ENCODE measurements around the genes NDUFA2 and PCDHB13.

DNA sequence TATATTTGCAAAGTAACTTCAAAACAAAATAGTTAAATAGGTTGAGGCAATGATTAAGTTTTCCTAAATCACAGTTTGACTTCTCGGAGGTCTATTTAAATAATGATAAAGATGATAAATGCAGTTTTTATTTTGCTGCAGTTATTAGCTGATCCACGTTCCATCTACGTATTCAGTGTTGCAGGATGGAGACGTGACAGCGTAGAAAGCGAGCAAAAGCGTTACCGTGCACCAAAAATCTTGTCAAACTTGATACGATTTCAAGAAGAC lies 7.2 kb upstream of the PURA start:
- PRO-cap, result no peak

DNA sequence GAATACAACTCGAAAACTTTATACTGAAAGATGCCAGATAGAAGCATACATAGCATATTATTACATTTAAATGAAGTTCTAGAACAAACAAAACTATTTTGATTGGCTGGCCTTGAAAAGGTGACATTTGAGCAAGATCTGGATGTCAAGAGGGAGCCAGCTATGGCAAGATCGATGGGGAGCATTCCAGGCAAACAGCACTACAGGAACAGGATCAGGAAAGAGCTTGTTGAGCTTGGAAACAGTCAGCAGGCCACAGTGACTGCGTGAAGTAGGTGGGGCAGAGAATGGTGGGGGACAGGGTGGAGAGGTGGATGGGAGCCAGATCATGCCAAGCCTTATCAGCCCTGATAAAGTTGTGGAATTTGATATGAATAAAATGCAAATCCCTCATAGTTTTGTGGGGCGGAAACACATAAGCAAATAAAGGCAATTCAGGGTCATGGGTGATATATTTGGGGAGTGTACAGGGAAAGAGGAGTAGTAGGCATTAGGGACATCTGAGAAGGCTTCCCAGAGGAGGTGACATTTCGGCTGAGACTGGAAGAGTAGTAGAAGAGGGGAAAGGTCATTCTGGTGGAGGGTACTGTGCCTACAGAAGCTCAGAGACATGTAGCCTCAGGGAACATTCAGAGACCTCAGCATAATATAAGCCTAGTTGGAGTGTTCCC lies 9.9 kb upstream of the CYSTM1 start:
- PRO-cap, result no peak

GRCh38 chr5:140165664-140166195 lies 9.3 kb upstream of the CYSTM1 start:
- PRO-cap, result no peak

DNA sequence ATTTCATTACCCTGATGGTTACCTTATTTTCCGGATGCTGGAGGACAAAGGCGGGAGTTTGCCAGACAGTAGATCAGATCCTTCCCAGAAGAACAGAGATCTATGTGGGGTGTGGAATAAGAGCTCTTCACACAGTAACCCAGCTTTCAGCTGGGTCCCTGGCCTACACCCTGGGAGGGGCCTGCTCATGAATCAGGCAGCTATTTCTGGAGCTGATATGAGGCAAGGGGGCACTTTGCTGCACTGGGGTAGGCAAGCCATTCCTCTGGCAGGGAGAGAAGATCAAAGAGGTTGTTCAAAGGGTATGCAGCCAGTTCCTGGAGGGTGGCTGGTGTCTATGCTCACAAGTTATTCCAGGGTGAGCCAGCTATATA lies 48.6 kb downstream of the CYSTM1 start:
- PRO-cap, result no peak

- PRO-cap, result no peak
Observed at GRCh38 chr5:140293388-140293804, 9.5 kb downstream of the PFDN1 start.

DNA sequence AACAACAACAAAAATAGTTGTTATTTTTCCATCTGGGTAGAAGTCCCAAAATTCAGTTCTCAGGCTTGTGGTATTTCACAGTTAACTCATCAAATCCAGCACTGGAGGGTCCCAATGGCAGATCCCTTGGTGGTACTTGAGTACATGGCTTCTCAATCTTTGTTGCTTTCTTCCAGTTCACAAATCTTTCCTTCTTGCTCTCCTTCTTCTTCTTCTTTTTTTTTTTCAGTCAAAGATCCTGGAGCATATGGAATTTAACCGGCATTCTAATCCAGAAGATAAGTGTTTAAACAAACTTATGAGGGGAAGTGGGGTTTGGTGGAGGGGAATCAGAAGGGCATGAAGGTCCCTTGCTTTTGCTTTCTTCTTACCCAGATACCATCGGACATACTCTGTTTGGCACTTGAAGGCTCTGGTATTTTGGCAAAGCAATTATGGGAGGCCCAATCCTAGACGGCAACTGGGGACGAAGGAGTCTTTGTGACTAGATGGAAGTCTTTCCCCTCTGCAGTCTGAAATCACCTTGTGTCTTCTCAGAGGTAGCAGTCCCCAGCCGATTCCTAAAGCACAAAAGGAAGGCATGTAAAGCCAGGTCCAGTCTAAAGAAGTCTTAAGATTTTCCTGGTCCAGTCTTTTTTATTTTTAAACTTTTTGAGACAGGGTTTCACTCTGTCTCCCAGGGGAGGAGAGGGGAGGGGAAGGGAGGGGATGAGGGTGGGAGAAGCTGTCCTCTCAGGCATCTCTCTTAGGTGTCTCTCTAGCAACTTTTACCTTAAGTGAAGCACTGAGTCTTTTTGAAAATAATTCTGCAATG lies 12.5 kb downstream of the HBEGF start:
- PRO-cap, result no peak

GRCh38 chr5:140342179-140343332 lies 3.8 kb downstream of the HBEGF start:
- PRO-cap, result no peak

GRCh38 chr5:140400505-140401195 lies 983 bp upstream of the ANKHD1 start:
- PRO-cap, result bidirectional peak, plus-strand start at chr5:140400679, minus-strand start at chr5:140400694; bidirectional peak, plus-strand start at chr5:140401241, minus-strand start at chr5:140401078

- PRO-cap, result bidirectional peak, plus-strand start at chr5:140402630, minus-strand start at chr5:140402528
Observed at GRCh38 chr5:140402395-140403017, 873 bp downstream of the ANKHD1 start.

DNA sequence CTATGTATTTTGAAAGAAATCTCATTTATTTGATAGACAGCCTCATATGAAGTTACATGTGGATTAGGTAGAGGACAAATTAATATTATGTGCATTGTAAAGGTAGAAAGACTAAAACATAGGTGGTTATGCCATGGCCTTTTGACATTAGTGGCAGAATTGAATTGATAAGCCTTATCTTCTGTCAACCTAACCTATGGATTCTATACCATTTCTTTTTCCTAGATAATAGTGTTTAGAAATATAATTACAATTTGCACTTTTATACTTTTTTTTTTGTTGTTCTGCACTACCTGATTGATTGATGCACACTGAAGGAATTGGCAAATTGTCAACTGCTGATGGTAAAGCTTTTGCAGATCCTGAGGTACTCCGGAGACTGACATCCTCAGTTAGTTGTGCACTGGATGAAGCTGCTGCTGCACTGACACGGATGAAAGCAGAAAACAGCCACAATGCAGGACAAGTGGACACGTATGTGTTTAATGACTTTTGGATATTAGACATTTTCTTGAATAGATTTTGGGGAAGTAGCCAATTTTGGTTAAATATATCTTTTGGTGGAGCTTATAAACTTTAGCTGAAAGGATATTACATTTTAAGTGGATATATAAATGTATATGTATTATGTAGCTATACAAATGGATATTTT lies 36.6 kb downstream of the ANKHD1 start:
- PRO-cap, result no peak

- PRO-cap, result no peak
Observed at GRCh38 chr5:140451749-140452302, 50.2 kb downstream of the ANKHD1 start.

GRCh38 chr5:140452869-140453271 lies 51.2 kb downstream of the ANKHD1 start:
- PRO-cap, result no peak

GRCh38 chr5:140496488-140497119 lies 50.9 kb upstream of the EIF4EBP3 start:
- PRO-cap, result no peak

DNA sequence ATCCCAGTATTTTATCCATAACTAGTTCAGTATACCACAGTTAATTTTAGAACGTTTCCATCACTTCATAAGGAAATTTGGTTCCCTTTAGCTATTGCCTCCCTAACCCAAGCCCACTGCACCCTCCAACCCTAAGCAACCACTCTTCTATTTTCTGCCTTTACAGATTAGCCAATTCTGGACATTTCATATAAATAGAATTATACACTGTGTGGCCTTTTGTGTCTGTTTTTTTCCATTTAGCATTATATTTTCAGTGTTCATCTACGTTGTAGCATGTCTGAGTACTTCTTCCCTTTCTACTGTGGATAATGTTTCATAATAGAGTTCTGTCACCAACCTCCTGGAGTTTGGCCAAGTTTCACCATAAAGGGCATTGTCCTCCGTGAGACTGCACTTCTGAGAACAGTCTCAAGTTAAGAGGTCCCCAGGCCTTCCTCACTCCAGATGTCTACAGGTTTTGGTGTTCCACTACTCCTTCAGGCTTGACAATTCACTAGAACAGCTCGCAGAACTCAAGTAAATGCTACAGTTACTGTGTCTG lies 30.8 kb downstream of the SLC35A4 start:
- PRO-cap, result no peak

GRCh38 chr5:140633792-140634031 lies 737 bp upstream of the CD14 start:
- PRO-cap, result no peak

GRCh38 chr5:140646938-140647948 lies at the start of gene NDUFA2:
TSS of gene NDUFA2 (minus strand) at chr5:140647630.
- PRO-cap, result unidirectional peak, minus-strand start at chr5:140647352; bidirectional peak, plus-strand start at chr5:140647818, minus-strand start at chr5:140647596

GRCh38 chr5:140821692-140822186 lies 326 bp downstream of the PCDHA5 start:
- PRO-cap, result no peak

GRCh38 chr5:141039905-141041008 lies 10.9 kb upstream of the PCDHB1 start:
- PRO-cap, result no peak

DNA sequence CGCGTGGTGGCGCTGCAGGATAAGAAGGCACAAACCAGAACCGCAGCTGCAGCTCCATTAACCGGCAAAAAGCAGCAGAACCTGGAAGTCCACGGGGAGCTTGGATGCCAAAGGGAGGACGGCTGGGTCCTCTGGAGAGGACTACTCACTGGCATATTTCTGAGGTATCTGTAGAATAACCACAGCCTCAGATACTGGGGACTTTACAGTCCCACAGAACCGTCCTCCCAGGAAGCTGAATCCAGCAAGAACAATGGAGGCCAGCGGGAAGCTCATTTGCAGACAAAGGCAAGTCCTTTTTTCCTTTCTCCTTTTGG lies at the start of gene PCDHB13:
PCDHB13 (plus strand) TSS at position 49 of the 317 bp plus-strand sequence.
- PRO-cap, result no peak

- PRO-cap, result no peak
Observed at GRCh38 chr5:141339090-141339289, 430 bp downstream of the PCDHGA2 start.